ENCODE data around the genes MALT1 and ZNF532.

GRCh38 chr18:58204923-58205886, 161.2 kb downstream of the NEDD4L start:
- PRO-cap = no peak
- RAMPAGE, long total RNA, 4 experiments = no peak in any of the 4 experiments

- PRO-cap = no peak
- RAMPAGE, long total RNA, 4 experiments = no peak in any of the 4 experiments
These were observed 164.3 kb downstream of the NEDD4L start for GRCh38 chr18:58208266-58208706.

DNA sequence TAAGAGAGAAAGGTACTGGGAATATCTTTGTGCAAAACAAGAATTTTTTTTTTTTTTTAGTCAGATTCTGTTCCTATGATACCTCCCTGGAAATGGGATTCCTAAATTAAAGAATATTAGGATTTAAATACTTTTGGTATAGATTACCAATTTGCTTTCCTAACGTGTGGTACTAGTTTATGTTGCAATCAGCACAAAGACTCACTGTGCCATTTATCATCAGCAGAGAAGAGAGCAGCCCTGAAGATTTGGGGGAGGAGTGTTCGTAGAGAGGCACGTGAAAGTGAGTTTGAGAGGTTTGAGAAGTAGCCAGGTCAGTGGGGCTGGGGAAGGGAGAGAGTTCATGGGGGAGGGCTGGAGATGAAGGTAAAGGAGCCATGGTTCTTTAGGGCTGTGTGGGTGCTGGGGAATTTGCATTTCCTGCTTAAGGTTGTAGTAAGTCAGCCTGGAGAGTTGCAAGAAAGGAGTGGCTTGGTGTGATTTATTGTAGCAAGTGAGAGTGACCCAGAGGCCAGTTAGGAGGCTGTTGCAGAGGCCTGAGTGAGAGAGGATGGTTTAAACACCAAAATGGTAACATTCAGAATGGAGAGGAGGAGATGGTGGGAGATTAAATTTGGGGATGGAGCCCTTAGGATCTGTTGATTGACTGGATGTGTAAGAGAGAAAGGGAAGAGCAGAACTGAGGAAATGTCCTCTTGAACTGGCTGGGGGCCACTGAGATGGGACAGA, 172.1 kb downstream of the NEDD4L start:
- PRO-cap = no peak
- RAMPAGE, long total RNA, 4 experiments = start-site peak on the plus strand in 1 of 4 experiments, centred at positions 196 to 663 of the sequence, 13 to 21 reads per replicate

DNA sequence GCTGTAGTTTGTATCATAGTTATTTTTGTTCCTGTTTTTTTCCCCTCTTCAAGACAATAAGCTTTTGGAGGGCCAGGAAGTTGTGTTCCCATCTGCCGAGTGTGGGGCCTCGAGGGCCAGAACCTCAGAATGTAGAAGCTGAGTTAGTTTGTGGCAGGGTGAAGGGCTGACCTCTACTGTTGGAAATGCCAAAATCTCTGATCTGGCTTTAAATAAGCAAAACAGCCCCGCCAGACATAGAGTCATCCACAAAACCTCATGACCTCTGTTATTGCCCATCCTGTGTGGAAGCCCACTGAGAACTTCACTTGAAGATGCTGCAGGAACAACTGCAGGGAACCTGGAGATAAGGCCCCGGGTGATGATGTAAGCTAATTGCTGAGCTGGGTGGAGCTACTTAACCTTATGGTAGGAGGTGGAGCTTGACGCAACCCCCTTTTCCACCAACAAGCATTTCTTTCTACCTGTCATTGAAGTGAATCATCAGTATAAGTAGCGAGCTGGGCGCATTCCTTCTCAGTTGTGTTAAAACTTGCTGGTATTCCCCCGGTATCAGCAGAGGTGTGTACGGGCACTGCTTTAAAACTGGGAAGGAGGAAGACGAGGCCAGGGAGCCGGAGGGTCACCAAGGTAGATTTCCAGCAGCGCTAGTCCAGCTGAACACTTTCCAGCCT, 177.2 kb downstream of the NEDD4L start:
- PRO-cap = unidirectional peak, plus-strand start at position 519 of the sequence
- RAMPAGE, long total RNA, 4 experiments = start-site peak on the plus strand in 1 of 4 experiments, centred at position 518 of the sequence, 275 reads per replicate

GRCh38 chr18:58361039-58361710, 267.7 kb downstream of the ALPK2 start:
- PRO-cap = no peak
- RAMPAGE, long total RNA, 4 experiments = no peak in any of the 4 experiments

- PRO-cap = no peak
- RAMPAGE, long total RNA, 4 experiments = no peak in any of the 4 experiments
These were observed 231.5 kb downstream of the ALPK2 start for GRCh38 chr18:58397189-58398031.

DNA sequence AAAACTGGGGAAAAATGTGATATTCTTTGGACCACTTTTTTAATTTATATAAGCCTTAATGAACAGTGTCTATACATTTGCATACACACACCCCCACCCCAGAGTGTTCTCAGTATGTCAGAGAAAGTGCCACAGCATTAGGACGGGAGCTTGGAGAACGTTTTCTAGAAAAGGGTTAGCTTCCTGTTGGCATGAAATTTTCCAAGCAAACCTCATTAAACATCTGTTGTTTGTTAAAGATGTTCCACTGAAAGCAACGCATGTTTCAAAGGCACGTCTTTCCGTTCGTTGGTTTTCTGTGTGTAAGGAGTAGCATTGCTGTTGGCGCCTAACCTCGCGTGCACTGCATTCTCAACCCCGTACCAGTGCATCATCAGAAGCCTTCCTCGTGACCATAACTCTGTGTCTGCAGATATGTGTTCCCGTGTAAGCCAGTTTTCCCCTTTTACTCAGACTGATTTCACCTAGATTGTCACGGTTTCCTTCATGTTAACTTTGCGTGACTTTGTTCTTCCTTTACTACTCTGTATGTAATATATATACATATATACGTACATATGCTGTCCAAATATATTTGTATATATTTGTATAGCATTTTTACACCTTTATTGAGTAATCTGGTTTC, 228.4 kb downstream of the ALPK2 start:
- PRO-cap = no peak
- RAMPAGE, long total RNA, 4 experiments = no peak in any of the 4 experiments

GRCh38 chr18:58407689-58408008, 221.2 kb downstream of the ALPK2 start:
- PRO-cap = no peak
- RAMPAGE, long total RNA, 4 experiments = no peak in any of the 4 experiments

DNA sequence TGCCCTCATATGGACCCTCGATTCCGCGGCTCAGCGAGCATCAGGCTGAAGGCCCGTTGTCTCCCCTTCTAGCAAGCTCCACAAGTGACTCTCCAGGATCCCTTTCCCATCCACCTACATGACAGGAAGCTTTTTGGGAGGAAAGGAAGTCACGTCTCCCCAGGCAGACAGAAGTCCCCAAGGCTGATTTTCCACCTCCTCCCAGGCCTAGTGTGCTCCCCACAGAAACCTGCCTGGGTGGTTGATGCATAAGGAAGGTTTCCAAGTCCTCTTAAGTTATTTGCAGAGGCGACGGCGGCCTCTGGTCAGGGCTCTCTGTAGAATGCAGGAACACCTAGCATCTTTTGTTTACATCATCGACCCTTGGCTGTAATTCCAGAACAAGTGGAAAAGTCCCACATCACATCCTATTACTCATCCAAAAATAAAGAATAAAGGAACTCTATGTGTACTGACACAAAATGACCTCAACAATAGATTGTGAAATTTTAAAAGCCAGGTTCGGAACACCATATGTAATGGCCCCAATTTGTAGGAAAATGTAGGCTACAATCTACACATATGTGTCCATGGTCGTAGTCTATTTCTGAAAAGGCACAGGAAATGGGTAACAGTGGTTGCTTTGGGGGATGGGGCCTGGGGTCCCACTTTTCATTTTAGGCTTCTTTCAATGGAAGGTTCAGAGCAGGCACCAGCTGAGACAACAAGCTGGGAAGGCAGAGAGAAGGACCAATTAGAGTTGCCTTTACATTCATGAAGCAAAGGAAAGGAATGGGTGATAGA, 211.1 kb downstream of the ALPK2 start:
- PRO-cap = no peak
- RAMPAGE, long total RNA, 4 experiments = no peak in any of the 4 experiments

- PRO-cap = no peak
- RAMPAGE, long total RNA, 4 experiments = no peak in any of the 4 experiments
These were observed 184.6 kb downstream of the ALPK2 start for GRCh38 chr18:58444123-58444854.

GRCh38 chr18:58450604-58451583, 178.0 kb downstream of the ALPK2 start:
- PRO-cap = no peak
- RAMPAGE, long total RNA, 4 experiments = no peak in any of the 4 experiments

DNA sequence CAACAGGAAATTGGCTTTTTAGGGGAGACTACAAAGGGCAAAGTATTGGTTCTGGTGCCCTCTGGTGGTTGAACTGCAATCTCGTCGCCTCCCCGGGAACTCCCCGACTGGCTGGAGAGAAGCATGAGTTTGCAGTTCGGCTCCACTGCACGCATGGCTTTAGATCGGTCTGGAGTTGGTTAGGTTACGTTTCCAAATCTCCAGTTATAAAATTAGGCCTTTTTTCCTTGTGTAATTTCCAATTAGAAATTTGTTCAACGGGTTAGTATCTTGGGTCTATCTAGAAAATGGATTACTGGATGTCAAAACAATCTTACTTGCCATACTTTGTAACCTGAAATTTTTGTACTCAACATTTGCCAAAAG, 135.0 kb downstream of the ALPK2 start:
- PRO-cap = no peak
- RAMPAGE, long total RNA, 4 experiments = no peak in any of the 4 experiments

GRCh38 chr18:58615382-58616269, 13.3 kb downstream of the ALPK2 start:
- PRO-cap = bidirectional peak, plus-strand start at chr18:58616006, minus-strand start at chr18:58615817
- RAMPAGE, long total RNA, 4 experiments = no peak in any of the 4 experiments

GRCh38 chr18:58670787-58671874, at the start of gene MALT1:
Gene MALT1, plus strand, starts transcription at chr18:58671465.
- PRO-cap = bidirectional peak, plus-strand start at chr18:58671475, minus-strand start at chr18:58671249
- RAMPAGE, long total RNA, 4 experiments = no peak in any of the 4 experiments

- PRO-cap = no peak
- RAMPAGE, long total RNA, 4 experiments = no peak in any of the 4 experiments
These were observed 38.0 kb downstream of the MALT1 start for GRCh38 chr18:58709007-58709932.

DNA sequence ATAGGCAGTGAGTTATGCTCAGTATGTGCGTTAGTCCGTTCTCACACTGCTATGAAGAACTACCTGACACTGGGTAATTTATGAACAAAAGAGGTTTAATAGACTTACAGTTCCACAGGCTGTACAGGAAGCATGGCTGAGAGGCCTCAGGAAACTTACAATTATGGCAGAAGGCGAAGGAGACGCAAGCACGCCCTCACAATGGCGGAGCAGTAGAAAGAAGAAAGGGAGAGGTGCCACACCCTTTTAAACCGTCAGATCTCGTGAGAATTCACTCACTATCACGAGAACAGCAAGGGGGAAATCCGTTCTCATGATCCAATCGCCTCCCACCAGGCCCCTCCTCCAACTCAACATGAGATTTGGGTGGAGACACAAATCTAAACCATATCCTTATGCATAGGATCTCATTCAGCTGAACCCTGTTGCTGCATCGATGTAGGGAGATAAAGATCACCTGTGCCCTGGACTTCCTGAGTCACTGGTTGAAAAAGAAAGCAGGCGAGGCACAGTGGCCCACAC, 84.6 kb upstream of the ZNF532 start:
- PRO-cap = no peak
- RAMPAGE, long total RNA, 4 experiments = no peak in any of the 4 experiments

DNA sequence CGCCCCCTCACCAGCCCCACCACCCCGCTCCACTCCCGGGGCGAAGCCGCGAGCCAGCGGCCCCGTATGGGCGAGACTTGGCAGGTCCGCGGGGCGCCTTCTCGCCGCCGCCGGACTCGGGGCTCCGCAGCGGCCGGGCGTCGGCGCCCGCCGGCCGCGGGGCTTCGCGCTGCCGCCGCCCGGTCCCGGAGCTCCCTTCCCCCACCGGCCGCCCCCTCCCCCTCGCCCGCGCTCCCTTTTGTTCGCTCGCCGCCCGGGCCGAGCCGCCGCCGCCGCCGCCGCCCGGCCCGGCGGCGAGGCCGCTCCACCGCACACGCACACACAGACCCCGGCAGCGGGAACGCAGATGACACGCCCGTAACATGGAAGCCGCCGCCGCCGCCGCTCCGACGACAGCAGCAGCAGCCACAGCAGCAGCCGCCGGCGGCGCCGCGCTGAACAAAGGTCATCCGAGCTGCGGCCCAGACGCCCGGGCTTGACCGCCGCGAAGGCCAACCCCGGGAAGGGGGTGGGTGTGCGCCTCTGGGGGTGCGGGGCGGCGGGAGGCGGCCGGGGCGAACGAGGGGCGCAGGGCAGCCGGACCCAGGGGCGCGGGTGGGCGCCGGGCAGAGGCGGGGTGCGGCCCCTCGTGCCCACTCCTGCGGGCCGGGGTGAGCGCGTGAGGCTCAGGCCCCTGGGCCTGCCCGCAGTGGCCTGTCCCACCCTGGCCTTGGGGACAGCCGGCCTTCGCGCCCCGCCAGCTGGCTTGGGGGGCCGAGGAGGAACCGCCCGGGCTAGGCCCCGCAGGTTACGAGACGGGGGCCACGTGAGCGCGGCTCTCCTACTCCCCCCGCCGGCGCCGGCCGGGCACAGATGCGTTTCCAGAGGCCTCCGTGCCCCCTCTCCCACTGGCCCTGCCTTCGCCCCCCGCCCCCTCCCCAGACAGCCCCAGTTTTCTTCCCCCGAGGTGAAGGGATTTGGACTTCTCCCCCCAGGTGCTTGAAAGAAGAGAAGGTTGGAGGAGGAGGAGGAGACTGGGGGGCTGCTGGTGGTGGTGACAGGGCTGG, 1.1 kb upstream of the ZNF532 start:
- PRO-cap = bidirectional peak, plus-strand start at position 525 of the sequence, minus-strand start at position 440 of the sequence; bidirectional peak, plus-strand start at position 851 of the sequence, minus-strand start at position 747 of the sequence
- RAMPAGE, long total RNA, 4 experiments = start-site peak on the plus strand in 1 of 4 experiments, centred at position 925 of the sequence, 14 reads per replicate

DNA sequence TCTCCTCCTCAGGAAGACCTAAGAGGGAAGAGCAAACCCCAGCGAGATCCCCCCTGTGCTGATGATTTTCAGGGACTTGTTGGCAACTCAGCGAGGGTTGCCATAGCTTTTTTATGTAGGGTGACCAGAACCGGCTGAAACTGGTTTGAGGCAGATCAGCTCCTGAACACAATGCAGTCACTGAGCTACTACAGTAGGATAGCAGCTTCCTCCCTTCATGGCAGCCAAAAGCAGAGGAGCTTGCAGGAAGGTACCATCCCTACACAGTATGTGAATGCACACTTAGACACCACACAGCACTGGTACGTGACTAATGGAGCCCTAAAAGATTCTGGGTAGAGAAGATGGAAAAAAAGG, at the start of gene ZNF532:
ZNF532 (plus strand) TSS at position 193 of the 357 bp plus-strand sequence.
- PRO-cap = no peak
- RAMPAGE, long total RNA, 4 experiments = no peak in any of the 4 experiments

GRCh38 chr18:59355270-59355630, 3.8 kb downstream of the LMAN1 start:
- PRO-cap = no peak
- RAMPAGE, long total RNA, 4 experiments = no peak in any of the 4 experiments

DNA sequence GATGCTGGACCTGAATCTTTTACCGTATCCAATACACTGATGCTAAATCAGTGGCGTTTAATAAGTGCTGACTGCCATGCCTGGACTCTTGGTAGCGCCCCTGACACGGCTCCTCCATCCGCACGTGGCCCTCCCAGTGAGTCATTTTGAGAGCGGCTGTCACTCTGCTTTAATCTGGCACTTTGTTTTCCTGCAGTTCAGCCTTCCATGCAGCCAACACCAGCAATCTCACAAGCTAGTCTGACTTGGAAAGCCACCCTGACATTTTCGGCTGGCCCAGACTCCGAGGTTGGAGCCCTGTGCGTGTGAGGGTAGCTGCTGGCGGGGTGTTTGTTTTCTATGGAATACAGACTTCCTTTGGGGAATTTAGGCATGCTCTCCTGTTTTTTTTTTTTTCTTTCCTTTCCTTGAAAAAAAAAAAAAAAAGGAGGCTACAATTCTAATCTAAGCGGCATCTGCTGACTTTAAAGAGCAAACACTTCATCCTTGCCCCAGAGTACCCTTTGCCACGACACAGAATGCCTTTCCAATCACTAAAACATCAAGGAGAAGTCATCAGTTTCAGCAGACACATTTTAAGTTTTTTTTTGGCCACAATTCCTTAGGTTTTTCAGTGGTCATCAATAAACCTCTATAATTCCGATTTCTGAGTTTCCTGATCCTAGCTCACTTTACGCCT, 155.3 kb upstream of the LMAN1 start:
- PRO-cap = no peak
- RAMPAGE, long total RNA, 4 experiments = no peak in any of the 4 experiments

Measured in Peyer's patch (tissue), 4 donors.